HCT116 (cell line): ENCODE measurements around a stretch of chr1.

GRCh38 chr1:212347685-212348628, 62.7 kb downstream of the PPP2R5A start:
- RRBS = no CpG with 5 or more reads among the region's 7 CpGs

DNA sequence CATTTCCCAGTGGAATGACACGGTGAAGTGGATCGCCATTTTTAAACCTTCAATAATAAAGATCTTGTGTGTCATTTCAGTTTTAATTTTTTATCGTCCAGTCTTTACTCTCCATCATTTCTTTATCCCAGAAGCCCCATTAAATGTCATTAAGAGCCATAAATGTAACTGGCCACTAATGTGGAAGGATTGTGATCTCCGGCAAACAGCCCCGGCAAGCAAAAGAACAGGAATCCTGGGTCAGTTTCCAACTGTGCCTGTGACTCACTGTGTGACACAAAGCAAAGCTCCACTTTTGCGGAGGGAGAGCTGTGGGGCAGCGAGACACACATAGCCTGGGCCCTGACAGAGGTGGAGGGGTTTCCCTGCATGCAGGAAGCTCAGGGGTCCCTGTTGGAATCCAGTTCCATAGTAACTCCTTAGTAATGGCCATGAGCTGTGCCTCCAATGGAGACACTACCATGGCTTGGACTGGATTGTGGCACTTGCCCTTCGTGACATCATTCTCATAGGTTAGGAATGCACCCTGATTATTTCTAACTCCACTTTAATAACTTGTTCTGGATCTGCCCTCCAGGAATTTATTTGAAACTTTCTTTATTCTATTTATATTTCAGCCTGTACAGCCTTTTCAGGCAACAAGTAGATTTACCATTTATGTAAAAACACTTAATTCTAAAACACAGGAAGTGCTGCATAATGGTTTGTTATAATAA, 47.1 kb upstream of the ATF3 start:
- RRBS = no CpG with 5 or more reads among the region's 8 CpGs

DNA sequence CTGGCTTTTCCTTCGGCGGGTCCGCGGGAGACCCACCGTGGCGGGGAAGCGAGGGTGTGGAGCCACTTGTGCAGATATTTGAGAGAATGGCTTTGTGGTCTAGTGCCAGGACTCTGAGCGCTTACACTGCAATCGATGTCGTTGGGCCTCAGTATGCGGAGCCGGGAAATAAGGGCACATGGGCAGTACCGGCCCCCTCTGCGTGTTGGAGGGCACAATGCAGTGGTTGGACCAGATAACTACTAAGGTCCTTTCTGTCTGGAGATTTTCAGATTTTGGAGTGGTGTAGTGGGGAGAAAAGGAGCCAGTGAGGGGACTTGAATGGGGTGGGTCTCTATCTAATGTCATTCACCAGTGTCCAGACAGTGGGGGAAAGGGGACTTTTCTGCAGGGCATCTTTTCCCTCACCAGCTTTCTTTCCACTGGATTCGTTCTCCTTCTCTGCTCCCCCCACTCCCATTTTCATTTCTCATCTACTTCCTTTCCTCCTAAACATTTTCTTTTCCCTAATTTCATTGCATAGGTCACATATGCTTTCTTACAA, 1.2 kb downstream of the ATF3 start:
- RRBS = no CpG with 5 or more reads among the region's 15 CpGs

GRCh38 chr1:212794407-212795207, 2.9 kb downstream of the TATDN3 start:
- RRBS = no CpG with 5 or more reads among the region's 5 CpGs

DNA sequence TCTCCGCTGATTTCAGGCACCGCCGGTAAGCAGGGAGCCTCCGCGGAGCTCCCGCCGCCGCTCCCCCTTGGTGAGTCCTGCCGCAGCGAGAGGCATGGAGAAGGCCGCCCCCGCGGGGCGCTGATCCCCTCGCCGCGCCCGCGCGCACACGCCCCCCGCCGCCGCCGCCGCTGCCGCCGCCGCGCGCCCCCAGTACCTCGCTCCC, 884 bp downstream of the VASH2 start:
- RRBS = 100% methylated on average over 3 of the region's 32 CpGs

DNA sequence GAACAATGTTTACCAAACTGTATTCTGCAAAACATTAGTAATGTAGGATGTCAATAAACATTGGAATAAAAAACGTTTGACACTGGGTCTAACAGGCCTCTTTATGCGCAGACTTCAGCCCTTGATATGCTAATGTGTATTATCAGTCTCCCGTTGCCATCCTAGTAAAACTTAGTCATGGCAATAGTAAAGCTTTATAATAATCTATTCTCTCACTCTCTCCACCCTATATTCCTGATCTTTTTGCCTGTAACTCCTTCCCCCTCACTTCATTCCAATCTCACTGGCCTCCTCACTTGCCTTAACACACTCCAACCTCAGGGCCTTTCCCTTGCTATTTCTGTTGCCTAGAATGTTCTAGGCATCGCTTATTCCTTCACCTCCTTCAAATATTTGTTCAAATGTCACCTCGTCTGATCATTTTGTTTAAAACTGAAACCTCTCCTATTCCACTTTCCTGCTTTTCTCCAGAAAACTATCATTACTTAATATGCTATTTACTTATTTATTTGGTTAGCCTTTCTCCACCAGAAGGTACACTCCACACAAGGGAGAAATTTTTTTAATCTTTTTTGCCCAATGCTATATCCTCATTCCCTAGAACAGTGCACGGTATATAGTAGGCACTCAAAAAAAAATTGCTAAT, 10.0 kb downstream of the ANGEL2 start:
- RRBS = no CpG with 5 or more reads among the region's 6 CpGs

DNA sequence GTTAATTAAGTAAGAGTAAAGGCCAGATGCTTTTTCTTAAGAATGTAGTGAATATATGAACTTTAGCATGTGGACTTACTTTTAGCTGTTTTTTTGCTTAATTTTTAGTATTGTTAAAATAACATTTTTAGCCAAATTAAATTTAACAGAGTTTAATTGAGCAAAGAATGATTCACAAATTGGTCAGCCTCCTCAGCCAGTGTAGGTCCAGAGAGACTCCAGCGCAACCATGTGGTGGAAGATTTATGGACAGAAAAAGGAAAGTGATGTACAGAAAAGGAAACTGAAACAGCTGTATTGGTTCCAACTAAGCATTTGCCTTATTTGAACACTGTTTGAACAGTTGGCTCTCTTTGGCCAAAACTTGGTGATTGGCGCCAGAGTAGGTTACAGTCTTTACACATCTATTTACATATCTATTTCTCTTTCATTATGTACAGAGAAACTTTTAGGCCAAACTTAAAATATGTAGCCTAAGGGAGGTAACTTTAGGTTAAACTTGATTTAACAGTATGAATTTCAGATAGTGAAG, 19.3 kb downstream of the RPS6KC1 start:
- RRBS = no CpG with 5 or more reads among the region's 2 CpGs

- RRBS = no CpG with 5 or more reads among the region's 12 CpGs
These were observed 262.6 kb upstream of the PROX1 start for GRCh38 chr1:213725095-213725728.

- RRBS = no CpG with 5 or more reads among the region's 2 CpGs
These were observed 66.4 kb upstream of the PROX1 start for GRCh38 chr1:213921337-213921744.

DNA sequence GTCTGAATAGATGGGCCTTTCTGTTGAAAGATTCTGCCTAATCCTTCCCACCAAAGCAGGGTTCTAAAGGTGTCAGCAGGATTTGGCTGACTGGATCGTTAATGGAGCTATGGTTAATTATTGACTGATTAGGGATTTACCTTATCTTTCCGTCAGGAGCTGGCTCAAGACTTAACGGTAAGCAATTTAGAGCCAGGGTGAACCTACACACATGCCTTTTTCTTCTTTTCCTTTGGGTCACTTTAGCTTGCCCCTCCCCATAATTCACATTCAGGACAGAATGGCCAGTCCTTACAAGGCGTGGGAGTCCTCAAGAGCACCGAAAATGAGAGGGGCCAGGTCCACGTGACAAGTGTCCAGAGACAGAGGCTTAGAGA, 10.8 kb upstream of the PROX1 start:
- RRBS = no CpG with 5 or more reads among the region's 6 CpGs

DNA sequence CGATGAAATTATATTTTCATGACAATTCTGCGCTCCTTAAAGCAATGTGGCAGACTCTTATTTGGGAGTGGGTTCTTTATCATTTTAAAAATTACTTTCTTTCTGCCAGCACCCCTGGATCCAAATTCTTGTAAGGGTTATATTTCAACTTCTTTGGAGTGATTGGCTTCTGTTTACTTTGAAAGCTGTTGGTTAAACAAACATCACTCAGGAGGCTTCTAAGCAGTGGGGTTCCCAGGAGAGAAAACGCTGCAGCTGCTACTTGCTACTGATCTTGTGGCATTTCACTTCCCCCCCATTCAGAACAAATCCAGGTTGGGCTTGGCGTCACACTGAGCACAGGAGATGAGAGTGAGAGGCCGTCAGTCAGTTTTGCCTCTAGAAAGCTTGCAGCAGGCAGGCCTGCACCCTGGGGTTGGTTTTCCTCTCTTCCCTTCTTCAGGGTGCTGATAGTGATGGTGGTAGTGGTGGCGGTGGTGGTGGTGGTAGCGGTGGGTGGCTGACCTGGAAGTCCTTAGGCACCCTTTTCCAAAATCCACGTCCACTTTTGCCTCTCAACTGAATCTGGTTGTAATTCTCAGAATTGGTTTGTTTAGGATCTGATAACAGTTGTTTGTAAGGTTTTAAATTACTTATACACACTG, 3.4 kb upstream of the PROX1 start:
- RRBS = no CpG with 5 or more reads among the region's 8 CpGs

GRCh38 chr1:213996213-213996977, 8.6 kb downstream of the PROX1 start:
- RRBS = 56% methylated on average over 3 of the region's 12 CpGs

DNA sequence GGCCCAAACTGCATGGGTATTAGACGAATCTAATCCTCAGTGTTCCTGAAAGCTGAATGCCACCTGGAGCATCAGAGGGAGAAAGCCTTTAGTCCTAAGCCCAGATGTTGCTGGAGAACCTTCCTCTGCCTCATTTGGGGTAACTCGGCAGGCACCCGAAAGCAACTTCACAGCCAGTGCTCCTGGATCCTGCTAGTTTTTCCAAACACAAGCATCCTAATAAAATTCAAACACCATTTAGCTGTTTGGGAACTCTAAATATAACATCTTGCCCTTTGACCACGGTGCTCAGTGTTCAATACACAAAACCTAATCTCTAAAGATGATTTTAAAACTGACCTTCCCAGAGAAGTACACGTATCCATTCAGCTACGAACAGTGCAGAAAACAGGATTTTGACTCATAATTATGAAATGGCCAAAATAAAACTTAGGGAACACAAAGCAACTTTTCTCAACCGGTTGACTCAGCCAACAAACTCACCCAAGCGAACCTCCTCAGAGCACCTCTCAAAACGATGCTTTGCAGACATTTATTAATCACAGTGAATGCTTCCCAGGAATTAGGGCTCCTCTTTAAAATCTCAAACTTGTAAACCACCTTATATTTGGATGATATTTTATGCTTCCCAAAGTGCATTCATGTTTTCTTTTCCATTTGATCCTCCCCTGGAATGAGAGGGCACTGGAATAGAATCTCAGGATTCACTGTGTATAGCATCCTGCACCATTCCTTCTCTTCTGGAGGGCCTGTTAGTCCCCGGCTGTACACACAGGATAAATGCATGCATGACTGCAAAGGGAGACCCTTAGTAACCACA, 40.5 kb downstream of the PROX1 start:
- RRBS = no CpG with 5 or more reads among the region's 10 CpGs

DNA sequence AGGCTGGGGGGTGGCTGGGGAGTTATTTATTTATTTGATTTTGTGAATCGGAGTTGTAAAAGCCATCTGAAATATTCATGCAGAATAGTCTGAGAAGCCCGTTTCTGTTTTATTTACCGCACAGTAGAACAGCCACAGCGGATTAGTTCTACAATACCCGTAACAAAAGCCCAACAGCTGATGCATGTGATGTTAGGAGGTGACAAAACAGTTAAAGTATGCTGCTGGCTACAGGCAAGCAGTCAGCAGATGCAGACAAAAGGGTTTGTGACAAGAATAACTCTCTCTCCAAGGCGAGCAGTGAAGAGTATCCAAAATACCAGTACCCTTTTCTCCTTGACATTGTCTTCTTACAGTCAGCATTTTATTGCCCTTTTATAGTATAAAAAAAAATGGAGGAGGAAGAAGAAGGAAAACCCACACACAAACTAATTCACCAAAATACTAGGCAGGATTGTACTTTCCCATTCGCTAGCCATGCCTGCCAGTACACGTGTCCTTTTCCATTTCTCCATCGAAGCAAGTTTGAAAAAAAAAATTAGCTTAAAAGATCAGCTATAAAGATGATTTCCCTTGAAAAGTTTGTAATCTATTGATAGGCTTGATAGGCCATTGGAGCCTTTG, 42.1 kb downstream of the PROX1 start:
- RRBS = no CpG with 5 or more reads among the region's 9 CpGs

DNA sequence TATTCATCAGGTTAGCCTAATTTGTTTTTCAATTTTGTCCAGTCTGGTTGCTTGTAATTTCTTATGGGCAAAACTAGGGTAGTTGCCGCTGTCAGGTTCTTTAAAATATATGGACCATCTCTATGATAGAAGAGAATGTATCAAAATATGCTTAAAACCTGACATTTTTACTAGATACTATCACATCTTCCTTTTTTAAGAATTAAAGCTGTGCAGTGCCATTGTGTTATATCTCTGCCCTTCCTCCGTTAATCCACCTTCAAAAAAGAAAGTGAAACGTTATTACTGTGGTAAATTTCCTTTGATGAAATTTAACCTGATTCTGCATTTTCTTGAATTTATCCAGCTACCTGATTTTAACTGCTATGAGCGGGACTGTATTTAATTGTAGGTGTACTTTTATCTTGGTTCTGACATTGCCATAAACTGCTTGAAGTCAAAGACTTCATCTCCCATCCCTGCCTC, 29.8 kb downstream of the SMYD2 start:
- RRBS = no CpG with 5 or more reads among the region's 4 CpGs

DNA sequence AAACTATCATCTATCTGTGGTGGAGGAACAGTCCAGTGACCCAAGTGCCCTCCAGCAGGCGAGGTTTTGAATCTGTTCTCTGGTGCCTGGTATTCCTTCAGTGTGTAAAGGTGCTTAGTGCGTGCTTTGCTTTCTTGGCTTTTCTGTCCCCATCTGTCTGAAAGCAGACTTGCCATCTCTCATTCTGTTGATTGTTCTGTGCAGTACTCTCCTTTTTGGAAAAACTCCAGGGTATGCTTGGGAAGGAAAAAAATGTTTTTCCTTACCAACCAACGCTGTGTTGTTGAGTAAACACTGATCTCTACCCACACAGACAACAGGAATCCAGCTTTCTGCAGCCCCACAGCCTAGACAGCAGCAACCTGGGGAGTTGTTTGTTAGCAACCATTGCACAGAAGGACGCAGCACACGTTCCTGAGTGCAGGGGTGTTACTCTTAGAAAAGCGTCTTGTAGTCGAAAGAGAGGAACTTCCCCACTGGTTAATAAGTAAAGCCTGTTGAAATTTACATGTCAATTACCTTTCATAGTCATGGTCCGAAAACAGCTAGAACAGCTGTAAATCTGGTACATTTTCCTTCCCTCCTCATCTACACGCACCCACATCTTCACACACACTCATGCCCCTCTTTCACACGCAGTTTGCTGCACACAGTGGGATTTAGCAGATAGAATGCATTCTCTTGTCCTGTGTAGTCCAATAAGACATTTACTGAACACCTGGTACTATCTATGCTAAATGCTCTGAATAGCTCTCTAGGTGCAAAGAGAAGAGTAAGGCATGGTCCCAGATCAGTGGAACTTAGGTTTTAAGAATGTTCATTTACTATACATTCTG, 56.6 kb downstream of the SMYD2 start:
- RRBS = no CpG with 5 or more reads among the region's 10 CpGs

- RRBS = no CpG with 5 or more reads among the region's 16 CpGs
These were observed 103.4 kb downstream of the SMYD2 start for GRCh38 chr1:214384292-214384800.

DNA sequence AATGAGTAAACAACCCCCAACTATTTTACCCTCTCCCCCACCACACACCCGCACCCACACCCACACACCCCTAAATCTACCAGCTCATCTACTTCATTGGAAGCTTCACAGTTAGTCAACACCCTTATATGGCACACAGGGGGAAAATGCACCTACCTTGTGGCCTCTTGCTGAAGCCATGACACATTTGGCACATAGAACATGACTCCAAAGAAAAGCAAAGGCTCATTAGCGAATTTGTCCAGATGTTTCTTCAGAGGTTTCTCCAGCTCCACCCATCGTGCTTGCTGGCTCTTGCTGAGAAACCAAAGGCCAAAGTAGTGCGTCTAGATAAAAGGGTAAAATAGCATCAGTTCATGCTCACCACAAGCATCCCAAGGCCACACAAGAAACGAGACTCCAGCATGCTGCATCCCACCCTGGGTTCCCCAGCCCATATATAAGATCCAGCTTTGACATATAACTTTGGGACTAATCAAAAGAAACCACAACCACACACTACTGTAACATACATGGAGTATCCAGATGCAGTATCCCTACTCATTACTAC, 99.7 kb downstream of the PTPN14 start:
- RRBS = no CpG with 5 or more reads among the region's 5 CpGs

DNA sequence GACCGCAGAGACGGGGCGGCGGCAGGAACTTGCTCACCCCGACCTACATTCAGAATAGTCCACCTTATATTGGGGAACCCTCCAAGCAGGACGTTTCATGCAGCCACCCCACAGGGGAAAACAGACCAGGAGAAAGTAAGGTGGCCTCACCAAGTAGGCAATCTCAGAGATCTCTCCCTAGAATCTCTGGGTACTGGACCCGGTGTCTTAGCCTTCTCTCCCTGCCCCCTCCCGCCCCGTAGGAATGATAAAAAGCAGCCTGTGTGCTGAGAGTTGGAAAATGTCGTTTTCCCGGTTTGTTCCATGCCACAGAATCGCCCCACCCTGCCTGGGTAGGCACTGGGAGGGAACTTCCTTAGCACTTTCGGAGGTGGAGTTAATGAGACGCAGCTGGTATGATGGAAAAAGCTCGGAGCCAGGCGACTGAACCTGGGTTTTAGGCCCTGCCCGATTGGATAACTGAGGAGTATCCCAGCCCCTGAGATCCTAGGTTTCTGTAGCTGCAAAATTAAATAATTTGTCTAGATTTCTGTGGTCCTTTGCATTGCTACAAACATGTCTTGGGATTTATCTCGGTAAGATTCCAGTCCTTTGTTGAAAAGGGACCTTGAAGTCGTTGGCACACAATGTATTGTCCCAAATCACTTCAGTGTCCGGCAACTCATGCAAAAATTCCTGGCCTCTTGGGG, 907 bp upstream of the PTPN14 start:
- RRBS = under 1% methylated on average over 2 of the region's 20 CpGs